Metastatic Lung Carcinoma in the Adrenal Gland (tissue), 1 donor: ENCODE data around the genes ITIH4, STIMATE and DCP1A.

- PRO-cap: no peak
These were observed at the start of gene ITIH4 for GRCh38 chr3:52830483-52831483. ITIH4 (minus strand) TSS chr3:52830672.

- PRO-cap: no peak
These were observed 5.0 kb upstream of the MUSTN1 start for GRCh38 chr3:52839726-52840350.

DNA sequence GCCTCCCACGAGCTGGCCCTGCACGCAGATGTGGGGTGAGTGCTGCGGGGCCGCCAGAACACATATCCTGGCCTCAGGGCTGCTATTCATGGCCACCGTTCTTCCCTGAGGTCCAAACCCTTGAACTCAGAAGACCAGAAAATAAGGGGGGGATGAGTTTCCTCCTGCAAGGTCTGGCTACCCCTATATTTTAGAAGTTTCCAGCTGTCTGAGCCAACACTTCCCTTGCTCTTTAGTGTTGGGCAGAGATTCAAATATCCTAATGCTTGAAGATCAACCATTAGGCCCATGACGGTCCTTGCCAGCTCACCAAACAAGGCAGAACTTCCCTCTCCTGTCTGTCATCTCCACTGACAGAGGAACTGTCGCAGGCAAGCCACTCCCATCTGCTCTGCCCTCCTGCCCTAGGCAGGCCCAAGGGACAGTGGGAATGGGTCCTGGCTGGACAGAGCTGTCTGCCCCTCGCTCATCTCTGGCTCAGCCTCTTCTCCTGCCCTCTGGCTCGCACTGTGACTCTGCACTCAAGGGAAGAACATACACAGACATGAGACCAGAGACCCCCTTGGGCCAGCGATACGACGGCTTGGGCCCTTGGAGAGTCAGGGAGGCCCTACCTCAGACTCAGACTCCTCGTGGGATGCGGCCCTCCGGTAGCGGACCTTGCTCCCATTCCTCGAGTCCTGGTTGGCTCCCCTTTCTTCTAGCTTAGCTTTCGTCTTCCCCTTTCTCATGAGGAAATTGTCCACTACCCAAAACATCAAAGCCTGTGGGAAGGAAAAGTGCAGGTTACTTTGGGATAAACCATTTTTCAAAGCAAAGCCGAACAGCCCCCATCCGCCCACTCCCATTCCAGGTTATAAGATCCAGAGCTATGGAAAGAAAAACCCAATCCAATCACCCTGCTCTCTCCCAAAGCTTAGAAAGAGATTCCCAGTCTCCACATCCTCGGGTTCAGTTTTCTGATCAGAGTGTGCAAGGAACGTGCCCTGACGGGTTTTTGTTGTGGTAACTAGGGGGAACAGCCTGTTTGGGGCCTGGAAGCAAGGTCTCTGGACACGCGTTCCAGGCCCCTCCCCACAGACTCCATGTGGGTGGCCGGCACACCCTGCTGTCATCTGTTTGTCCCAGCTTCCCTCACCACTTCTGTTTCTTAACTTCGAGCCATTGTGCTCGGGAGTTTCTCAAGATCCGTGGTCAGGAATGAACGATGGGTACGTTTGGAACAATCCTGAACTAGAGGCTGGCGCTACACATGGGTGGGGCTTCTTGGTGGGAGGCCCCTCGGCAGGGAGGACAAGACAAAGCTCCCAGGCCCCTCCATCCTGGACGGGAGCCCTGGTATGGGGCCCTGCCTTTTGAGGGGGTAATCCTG, 7.9 kb upstream of the MUSTN1 start:
- PRO-cap: no peak

- PRO-cap: bidirectional peak, plus-strand start at chr3:52897757, minus-strand start at chr3:52897578
These were observed at the start of gene STIMATE for GRCh38 chr3:52896970-52898038. STIMATE (minus strand) TSS chr3:52897548.

GRCh38 chr3:53083554-53084046, 37.7 kb upstream of the SFMBT1 start:
- PRO-cap: no peak

DNA sequence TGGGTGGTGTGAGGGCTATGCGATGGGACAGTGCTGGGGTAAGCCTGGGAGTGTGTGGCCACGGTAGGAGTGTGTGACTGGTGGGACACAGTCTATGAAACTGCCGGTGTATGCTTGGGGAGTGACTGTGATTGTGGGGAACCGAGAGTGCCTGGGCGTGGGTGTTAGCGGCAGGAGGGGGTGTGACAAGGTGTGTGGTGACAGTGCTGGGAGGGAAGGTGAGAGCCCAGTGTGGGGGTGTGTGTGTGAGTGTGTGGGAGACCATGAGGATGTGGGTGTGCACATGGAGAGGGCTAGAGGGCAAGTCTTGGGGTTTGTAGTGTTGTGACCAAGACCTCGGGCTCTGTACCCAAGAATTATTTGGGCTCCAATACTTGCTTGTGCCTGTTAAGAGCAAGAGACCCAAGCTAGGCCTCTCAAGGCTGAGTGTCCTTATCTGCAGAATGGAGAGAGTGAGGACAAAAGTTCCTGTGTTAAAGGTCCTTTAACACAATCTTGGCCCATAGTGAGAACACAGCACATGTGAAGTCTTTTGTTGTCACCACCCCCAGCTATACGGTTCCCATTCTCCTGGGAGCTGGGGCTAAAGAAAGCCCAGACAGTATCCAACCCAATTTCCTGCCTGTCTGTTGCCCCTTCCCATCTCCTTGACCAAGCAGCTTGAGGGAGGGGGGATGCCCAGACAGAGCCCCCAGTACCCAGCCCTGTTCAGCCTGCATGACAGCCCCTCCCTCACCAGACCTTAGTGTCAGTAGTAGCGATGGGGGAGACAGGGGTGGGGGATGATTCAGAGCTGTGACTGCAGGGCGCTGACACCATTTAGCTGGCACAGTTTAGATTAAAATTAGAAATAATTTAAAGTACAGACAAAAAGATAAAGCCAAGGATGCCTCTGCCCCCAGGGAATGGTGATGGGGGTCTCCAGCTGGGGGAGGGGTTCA, 2.4 kb downstream of the PRKCD start:
- PRO-cap: no peak

DNA sequence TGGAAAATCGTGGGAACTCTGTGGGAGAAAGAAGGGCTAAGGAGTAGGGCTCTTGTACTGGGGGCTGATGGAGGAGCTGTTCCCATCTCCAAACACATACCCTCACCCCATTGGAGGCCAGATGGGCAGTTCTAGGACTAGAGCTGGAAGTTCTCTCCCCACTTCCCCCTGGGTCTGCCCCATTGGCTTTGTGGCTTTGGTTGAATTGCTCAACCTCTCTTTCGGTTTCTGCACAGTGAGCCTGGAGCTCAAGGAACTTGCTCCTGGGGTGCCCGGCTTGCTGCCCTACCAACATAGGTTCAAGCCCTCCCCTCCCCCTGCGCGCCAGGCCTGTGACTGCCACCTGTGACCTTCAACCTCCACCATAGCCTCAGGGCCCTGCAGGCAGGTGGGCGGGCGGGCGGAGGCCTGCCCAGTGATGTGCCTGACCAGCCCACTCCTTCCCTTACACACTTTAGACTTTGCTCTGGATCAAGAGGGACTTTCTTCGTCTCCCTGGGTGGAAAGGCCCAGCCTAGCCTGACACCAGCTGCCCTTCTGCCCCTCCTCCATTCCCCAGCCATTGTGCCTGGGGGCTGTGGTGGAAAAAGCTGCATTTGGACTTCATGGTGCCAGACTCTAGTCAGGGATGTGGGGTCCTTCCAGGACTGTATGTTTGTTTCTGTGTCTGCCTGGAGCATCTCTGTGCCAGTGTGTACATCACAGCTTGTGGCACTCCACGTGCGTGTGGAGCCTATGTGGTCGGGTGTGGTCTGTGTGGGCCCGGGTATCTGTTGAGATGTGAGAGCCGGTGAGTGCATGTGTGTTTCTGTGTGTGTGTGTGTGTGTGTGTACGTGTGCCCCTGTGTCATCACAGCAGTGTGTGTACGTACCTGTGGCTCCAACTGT, 9.4 kb downstream of the PRKCD start:
- PRO-cap: no peak

GRCh38 chr3:53186348-53187067, 25.5 kb downstream of the PRKCD start:
- PRO-cap: no peak

- PRO-cap: no peak
These were observed 33.0 kb downstream of the PRKCD start for GRCh38 chr3:53193945-53194442.

DNA sequence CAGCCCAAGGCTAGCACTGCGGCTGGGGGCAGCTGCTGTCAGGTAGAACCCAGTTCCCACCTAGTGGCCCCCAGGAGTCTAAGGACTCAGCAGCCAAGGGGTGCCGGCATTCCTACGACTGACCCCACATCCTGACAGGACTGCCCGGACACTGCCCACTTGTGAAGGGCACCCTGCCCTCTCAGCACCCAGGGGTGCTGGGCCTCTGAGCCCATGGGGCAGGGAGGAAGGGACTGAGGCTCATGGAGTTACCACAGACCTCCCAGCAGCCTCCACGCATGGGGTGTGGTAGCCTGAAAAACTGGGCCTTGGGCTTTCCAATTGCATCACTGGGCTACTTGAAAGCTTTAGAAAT, 13.3 kb downstream of the TKT start:
- PRO-cap: no peak

- PRO-cap: bidirectional peak, plus-strand start at chr3:53347797, minus-strand start at chr3:53347543
These were observed at the start of gene DCP1A for GRCh38 chr3:53346958-53348219. DCP1A (minus strand) TSS chr3:53347543.

DNA sequence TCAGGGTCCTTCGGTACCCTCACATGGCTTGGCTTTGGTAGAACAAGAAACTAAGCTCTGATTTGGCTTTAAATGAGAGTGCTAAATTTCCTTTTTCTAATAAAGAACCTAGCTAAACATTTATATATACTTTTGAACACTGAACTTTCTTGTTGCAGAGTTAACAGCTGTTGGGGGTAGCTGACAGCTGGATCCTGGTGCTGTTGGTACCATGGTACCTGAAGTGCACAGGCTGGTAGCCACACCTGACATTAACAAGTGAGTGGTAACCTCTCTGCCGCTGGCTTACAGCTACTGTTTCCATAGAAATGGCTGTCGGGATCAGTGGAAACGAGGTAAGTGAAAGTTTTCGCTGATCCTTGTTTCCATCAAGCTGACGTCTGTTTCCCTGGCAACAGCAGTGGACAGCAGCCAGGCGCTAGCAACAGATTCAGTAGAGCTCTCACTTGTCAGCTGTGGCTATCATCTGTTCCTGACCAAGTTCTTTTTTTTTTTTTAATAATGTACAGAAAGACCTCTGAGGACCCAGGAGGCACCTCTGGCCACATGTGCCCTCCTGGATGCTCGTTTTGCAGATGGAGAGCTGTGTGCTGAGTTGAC, 166.3 kb downstream of the CHDH start:
- PRO-cap: no peak

DNA sequence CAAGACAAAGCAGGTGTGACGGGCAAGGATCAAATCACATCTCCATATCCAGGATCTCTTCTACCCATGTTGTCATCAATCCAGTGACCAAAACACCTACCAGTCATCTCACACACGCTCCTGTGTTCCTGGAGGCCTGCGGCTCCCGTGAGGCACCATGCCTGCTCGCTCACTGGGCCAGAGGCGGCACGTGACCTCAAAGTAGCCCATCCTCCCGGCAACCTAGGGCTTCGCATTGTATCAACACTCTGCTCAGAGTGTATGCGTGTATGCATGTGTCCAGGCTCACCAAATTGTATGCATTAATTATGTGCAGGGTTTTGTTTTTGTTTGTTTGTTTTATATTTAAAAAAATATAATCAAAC, 59.3 kb downstream of the ERC2 start:
- PRO-cap: unidirectional peak, minus-strand start at position 122 of the sequence

GRCh38 chr3:56722240-56722486, 39.1 kb upstream of the TASOR start:
- PRO-cap: no peak

DNA sequence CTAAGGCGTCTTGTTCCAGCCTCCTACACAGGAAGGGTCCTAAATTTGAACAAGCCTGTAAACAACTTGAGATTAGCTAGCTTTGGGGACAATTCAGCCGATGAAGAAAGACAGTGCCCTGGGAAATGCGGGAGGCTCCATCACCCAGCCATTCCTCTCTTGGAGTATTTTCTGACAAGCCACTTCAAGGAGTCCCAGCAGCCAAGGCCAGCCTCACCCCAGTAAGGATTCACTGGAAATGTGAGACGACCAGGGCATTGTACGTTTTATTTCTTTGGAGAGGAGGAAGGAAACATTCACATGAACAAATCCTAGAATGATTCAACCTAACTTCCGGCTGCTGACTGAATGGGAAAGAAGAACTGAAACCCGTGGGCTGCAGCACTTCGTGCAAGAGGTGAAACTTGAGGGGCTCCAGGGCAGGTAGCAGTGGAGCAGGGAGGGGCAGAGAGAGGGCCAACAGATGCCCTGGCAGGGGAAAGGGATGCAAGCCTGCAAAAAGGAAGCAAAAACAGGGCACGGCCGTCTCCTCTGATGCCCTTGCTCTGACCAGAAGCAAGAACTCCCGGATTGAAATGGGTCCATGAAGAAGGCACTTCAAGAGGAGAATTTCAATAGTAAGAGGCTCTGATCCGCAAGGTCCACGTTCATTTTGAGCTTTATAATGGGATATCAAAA, 116.5 kb upstream of the ARHGEF3 start:
- PRO-cap: no peak

DNA sequence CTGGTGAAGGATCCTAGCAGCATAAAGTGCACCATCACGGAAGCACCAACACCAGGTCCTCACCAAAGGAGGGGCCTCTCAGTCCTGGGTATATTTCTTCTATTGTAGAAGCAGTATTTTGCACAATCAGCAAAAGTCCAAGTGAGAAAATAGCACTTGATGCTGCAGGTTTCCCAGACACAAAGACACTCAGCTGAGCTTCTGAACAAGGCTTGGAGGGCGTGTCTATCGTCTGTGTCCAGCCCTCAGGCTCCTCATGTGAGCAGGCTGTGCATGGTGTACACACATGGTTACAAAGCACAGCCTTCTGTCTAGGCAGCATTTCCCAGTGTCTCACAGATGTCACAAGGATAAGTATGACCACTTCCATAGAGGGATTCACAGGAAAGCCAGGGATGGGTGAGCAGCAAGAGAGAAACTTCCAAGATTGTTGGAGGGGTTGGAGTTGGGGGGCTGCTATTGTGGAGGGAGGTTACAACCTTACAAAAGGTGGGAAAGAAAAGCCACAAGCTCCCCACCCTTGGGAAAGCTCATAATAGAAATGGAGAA, 98.2 kb upstream of the SPATA12 start:
- PRO-cap: no peak

DNA sequence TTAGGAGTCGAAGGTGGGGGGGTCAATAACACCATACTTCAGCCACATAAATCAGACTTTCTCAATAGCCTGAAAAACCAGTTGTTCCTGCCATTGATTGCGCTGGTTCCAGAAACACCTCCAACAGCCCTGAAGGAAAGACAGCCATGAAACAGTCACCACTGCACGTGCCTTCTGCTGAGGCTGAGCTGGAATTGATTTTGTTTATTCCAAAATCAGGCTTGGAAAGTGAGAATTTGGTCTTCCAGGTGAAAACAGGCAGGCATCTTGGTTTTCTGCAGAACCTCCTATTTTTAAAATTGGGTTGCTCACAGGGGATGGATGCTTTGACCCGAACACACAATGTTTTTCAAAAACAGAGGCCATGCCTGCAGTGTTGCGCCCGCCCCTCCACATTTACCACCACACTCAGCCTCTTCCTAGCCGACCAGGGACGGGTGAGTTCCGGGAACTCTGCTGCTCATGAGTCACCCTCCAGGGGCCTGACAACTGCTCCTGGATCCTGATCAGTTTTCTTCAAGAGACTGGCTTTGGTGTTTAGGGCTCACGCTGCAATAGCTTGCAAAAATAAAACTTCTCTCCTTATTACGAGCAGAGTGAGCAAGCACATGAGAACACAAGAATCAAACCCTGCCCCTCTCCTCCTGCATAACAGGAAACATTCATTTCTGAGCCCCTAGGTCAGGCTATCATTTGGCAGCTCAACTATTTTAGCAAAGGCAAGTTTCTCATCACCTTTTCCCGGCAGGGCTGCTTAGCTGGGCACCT, 53.1 kb upstream of the SPATA12 start:
- PRO-cap: unidirectional peak, plus-strand start at position 519 of the sequence

GRCh38 chr3:57097417-57098258, 37.2 kb downstream of the SPATA12 start:
- PRO-cap: no peak

DNA sequence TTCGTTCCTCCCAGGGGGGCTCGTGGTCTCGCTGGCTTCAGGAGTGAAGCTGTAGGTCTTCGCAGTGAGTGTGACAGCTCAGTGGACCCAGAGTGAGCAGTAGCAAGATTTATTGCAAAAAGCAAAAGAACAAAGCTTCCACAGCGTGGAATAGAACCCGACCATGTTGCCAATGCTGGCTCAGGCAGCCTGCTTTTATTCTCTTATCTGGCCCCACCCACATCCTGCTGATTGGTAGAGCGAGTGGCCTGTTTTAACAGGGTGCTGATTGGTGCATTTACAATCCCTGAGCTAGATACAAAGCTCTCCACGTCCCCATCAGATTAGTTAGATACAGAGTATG, 95.7 kb downstream of the DNAH12 start:
- PRO-cap: no peak

GRCh38 chr3:57555301-57555577, 835 bp upstream of the PDE12 start:
- PRO-cap: no peak